Gastrocnemius medialis (tissue), 3 donors: ENCODE data around the genes SMIM42, CD1C, MNDA and CRP.

DNA sequence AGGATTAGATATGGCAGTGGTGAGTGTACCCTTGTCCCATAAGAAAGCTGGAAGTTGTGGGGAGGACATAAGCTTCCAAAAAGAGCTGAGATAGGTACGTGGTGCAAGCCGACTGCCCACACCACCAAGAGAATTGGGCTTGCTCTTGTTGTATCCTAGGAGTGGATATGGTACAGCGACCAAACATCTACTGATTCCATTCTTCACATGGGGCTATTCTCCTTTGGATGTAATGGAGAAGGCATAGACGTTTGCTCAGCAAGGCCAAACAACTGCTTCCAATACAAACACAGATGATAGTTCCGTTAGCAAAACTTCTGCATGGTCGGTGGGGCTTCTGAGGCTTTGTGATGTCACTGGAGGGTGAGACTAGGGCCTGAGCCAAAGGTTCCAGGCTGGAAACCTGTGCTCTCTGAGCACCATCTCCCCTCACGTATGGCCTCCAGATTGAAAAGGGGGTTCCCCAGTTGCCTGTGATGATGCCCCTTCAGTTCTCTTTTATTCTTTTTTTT is at the start of gene SMIM42:
Gene SMIM42, minus strand, starts transcription at position 296 of the 512 bp plus-strand sequence.
- PRO-cap: no peak
- RAMPAGE, long total RNA, 3 experiments: no peak in any of the 3 experiments

DNA sequence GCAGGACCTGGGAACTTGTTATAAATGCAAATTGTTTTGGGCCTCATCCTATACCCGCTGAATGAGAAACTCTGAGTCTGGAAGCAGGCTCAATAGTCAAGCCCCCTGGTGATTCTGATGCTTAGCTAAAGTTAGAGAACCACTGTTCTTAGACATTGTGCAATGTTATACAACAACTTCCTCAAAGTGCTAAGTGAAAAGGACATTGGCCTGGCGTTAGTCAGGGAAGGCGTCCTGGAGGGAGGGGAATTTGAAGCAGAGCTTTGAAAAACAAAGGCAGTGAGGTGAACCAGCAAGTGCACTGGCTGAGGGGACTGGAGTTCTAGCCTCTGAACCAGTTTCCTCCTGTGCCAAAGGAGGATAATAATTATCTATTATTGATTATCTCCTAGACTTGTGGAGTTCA is 5.1 kb downstream of the CD1D start:
- PRO-cap: no peak
- RAMPAGE, long total RNA, 3 experiments: no peak in any of the 3 experiments

GRCh38 chr1:158289571-158290266 is at the start of gene CD1C:
Gene CD1C, plus strand, starts transcription at chr1:158289923.
- PRO-cap: no peak
- RAMPAGE, long total RNA, 3 experiments: no peak in any of the 3 experiments

DNA sequence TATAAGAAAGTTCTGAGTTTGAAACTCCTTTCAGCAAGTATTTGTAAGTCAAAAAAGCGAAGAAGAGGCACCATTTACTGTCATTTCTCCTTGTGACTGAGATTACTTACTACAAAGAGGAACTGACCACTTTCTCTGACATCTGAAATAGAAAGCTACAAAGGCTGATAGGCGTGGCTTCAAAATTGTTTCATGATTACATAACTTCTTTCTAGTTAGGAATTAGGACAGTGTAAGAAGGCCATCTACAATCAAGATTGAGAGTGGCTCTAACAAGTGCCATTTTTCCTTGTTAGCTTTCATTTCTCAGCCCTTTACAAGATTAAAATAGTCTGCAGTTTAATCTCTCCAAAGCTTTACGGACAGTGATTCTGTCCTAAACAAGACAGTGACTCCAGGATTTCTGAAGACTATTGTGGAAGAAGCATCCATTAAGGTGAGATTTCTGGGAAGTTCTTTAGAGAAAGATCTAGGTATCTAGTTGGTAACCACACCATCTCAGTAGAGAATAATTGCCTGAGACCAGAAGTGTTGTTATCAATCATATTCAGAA is at the start of gene MNDA:
Gene MNDA, plus strand, starts transcription at position 230 of the 553 bp plus-strand sequence.
- PRO-cap: bidirectional peak, plus-strand start at position 250 of the sequence, minus-strand start at position 113 of the sequence
- RAMPAGE, long total RNA, 3 experiments: start-site peak on the plus strand in 2 of 3 experiments, centred at positions 236 to 237 of the sequence, 6 to 15 reads per replicate

DNA sequence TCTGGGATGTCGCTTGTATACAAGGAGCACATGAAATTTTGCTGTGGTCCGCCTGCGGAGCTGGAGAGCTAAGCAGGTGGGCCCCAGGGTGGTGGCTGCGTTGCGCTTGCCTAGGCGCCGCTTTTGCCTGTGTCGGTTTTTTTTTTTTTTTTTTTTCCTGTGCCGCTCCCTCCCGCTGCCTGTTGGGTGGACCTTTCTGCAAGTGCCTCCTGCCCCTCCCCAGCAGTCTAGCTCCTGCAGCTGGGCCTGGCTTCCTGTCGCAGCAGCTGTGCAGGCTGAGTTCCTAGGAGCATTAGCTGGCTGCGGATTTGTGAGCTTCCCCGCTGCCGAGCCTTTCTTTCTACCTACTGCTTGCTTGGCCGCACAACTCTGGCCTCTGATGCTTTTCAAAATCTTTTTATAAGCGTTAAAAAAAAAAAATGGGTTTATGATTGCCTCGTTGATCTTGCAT is 20.6 kb downstream of the PYHIN1 start:
- PRO-cap: no peak
- RAMPAGE, long total RNA, 3 experiments: no peak in any of the 3 experiments

DNA sequence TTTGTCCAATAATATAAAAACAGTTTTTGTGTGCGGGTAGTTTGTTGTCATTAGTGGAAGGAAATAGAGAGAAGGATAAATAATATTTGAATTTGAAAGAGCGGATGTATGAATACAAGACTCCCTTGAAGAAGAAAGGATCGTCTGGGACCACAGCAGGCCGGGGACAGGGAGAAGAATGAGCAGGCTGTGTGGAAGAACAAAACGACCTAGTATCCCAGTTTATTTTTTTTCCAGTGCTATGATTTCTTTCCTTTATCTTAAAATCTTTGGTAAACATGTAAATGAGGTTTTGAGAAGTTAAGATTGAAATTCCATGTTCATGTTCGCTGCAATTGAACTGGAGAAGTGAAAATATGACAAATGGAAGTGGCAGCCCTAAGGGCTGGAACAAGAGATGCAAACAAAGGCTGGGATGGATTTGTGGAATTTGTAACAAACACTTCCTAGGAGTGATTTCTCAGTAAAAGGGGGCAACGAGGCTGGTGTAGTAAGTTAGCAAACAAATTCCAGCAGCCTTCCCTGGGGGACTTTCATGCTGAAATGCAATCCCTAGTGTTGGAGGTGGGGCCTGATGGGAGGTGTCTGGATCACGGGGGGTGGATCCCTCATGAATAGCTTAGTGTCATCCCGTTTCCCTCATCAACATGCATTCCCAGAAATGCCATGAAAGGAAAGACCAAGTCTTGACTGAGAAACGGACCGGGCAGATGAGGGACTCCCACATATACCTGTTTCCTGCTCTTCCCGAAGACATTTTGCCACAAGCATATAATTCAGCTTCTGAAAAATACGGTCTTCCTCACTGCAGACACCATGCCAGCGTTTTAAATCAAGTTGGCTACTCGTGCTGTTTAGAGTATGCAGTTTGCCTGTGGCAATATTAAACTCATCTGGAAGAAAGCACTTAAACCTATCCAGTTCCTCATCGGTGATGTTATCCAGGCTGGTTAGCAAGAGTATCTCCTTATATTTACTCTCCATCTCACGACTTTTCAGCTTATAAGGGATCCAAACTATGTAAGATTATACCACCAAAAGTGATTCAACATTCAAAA is 2.9 kb downstream of the PYDC5 start:
- PRO-cap: bidirectional peak, plus-strand start at position 648 of the sequence, minus-strand start at position 547 of the sequence
- RAMPAGE, long total RNA, 3 experiments: start-site peak on the plus strand in 1 of 3 experiments, centred at position 658 of the sequence, 35 reads per replicate

GRCh38 chr1:159015323-159016041 is 5.8 kb downstream of the IFI16 start:
- PRO-cap: no peak
- RAMPAGE, long total RNA, 3 experiments: no peak in any of the 3 experiments

GRCh38 chr1:159058403-159059223 is 18.0 kb downstream of the AIM2 start:
- PRO-cap: no peak
- RAMPAGE, long total RNA, 3 experiments: no peak in any of the 3 experiments

DNA sequence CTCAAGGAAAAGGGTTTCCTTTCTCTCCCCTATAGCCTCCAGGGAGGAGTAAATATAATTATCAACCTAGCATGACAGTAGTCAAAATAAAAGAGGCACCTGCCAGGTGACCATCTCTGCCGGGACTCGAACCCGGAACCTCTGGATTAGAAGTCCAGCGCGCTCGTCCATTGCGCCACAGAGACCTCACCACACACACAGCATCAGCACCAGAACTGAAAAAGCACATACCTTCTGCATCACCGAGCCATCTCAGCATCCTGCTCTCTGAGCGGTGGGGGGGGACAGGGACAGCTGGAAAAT is 30.0 kb upstream of the CADM3 start:
- PRO-cap: no peak
- RAMPAGE, long total RNA, 3 experiments: no peak in any of the 3 experiments

DNA sequence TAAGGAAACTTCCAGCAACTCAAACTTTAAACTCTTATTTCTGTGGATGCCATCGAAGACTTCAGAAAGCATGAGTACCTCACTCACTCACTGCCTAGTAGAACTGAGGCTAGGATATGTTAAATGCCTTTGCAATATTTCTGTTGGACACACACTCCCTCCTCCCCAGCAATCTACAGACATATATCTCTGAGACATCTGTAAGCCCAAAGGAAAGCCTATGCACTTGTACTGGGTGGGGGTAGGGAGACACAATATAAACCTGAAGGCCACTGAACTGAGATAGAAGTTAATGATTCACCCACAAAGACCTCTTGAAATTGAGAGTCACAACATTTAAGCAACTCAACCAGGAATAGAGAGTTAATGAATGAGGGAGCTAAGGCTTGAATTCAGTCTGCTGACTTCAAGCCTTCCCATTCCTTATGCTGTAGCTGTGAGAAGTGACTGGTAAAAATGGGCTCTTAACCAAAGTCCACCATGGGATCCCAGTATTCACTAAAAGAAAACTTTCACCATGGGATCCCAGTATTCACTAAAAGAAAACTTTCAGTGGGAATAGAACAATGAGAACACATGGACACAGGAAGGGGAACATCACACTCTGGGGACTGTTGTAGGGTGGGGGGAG is 5.0 kb downstream of the OR10J1 start:
- PRO-cap: no peak
- RAMPAGE, long total RNA, 3 experiments: no peak in any of the 3 experiments

- PRO-cap: no peak
- RAMPAGE, long total RNA, 3 experiments: no peak in any of the 3 experiments
Observed at GRCh38 chr1:159602620-159602912, 14.9 kb downstream of the APCS start.

DNA sequence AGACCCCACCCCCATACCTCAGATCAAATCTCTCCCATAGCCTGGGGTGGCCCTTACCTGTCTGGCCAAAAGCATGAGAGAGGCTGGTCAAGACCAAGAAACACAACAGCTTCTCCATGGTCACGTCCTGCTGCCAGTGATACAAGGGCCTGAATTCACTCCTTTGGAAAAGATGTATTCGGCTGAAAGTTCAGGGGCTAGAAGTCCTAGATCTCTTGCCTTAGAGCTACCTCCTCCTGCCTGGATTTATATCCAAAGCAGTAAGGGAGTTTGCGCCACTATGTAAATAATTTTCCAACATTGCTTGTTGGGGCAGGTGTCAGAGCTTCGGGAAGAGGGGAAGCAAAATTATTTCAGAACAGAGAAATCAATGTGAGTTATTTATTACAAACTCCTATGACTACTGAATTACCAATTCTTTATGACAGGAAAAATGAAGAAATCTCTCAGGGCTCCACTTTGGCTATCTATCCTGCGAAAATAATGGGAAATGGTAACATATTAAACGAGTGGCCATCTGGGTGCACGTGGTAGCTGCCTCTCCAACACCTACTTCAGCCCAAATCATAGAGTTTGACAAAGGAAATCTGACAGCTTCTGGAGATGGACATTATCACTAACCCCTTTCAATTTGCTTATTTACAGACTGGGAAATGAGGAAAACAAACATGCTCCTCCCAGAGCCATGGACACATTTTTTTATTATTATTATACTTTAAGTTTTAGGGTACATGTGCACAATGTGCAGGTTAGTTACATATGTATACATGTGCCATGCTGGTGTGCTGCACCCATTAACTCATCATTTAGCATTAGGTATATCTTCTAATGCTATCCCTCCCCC is at the start of gene CRP:
Gene CRP, minus strand, starts transcription at position 222 of the 844 bp plus-strand sequence.
- PRO-cap: no peak
- RAMPAGE, long total RNA, 3 experiments: no peak in any of the 3 experiments

- PRO-cap: no peak
- RAMPAGE, long total RNA, 3 experiments: no peak in any of the 3 experiments
Observed at GRCh38 chr1:159755537-159756073, 25.2 kb upstream of the DUSP23 start.

- PRO-cap: no peak
- RAMPAGE, long total RNA, 3 experiments: no peak in any of the 3 experiments
Observed at GRCh38 chr1:159917347-159917783, 7.9 kb downstream of the TAGLN2 start.

GRCh38 chr1:159921644-159921874 is 3.7 kb downstream of the TAGLN2 start:
- PRO-cap: no peak
- RAMPAGE, long total RNA, 3 experiments: no peak in any of the 3 experiments

- PRO-cap: bidirectional peak, plus-strand start at chr1:159925620, minus-strand start at chr1:159925507; unidirectional peak, minus-strand start at chr1:159925884
- RAMPAGE, long total RNA, 3 experiments: no peak in any of the 3 experiments
Observed at GRCh38 chr1:159925556-159926424, 483 bp upstream of the TAGLN2 start.

- PRO-cap: no peak
- RAMPAGE, long total RNA, 3 experiments: no peak in any of the 3 experiments
Observed at GRCh38 chr1:159934438-159934948, 9.2 kb upstream of the TAGLN2 start.

GRCh38 chr1:160068171-160068658 is 1.7 kb downstream of the KCNJ10 start:
- PRO-cap: no peak
- RAMPAGE, long total RNA, 3 experiments: no peak in any of the 3 experiments

- PRO-cap: no peak
- RAMPAGE, long total RNA, 3 experiments: no peak in any of the 3 experiments
Observed at GRCh38 chr1:160092116-160092819, 6.2 kb downstream of the IGSF8 start.

- PRO-cap: bidirectional peak, plus-strand start at chr1:160097032, minus-strand start at chr1:160096803
- RAMPAGE, long total RNA, 3 experiments: no peak in any of the 3 experiments
Observed at GRCh38 chr1:160096504-160097182, 1.8 kb downstream of the IGSF8 start.